Cardiac ventricle fibroblast (primary cell): ENCODE results near the genes CLCN3 and ADAM29.

DNA sequence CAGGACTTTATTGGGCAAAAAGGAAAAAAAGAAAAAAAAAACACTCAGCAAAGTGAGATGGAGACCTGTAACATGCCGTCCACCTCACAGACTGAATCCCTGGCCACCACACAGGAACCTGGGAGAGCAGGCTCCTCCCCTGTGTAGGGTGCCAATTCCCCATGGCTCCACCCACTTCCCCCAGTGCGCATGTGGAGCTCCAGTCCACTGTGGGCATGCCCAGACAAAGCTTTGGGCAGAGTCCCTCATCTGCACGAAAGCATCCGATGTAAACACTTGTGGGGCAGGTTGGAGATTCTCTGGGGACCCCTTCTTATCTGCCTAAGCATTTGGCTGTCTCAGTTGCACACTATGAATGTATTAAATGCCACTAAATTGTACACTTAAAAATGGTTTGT, 23.7 kb upstream of the CBR4 start:
- RAMPAGE, long total RNA: no peak

DNA sequence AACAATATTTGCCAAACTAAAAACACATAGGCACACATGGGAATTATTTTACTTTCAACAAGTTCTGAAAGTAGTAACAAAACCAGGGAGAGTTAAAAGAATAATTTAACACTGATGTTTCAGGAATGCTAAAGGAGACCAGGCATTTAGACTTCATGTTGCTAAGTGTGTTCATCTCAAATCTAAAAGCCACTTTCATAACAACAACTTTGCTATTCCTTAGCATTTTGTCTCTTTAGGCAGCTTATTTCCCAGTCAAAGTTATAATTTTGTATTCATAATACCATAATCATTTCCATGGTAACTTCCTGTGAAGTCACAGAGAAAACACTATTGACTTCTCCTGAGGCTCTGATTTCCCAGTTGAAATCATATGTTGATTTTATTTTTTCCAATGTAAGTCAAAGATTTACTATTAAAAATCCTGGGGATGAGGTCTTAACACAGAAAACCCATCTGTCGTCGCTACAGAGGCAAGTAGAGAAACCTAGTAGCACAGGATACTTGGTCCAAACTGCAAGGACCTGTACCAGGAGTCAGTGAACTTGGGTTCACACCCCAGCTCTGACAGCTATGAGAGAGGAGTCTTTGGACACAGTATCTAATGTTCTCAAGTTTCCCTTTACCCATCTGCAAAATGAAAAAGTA, 69.2 kb downstream of the SH3RF1 start:
- RAMPAGE, long total RNA: no peak

DNA sequence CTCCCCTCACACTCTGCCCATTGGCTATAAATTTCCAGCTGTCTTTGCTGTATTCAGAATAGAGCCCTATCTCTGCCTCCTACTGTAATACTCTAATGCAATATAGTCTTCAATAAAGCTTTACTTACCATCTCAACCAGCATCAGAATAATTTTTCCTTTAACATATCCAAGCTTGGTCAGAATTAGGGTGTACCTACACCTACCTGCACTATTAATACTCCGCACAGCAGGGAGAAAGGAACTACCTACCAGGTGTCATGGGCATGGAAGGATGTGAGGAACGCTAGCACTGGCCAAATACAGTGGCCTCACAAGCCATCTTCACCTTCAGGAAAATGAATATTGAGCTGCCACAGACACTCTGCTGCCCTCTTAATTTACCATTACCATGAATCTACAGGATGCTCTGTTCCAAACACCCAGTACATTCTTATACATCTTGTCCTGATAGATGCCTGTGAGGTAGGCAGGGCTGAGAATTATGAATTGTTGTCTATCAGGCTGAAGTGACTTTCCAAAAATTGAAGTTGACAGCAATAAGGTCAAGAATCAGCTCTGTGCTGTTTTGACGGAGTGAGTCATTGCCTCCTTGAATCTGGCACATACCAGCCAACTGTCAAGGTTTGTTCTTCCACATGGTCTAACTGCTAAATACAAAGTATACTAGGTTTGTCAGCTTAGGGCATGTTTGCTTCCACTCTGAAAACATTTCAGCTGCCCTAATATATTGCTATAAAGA, 32.5 kb downstream of the SH3RF1 start:
- RAMPAGE, long total RNA: no peak

DNA sequence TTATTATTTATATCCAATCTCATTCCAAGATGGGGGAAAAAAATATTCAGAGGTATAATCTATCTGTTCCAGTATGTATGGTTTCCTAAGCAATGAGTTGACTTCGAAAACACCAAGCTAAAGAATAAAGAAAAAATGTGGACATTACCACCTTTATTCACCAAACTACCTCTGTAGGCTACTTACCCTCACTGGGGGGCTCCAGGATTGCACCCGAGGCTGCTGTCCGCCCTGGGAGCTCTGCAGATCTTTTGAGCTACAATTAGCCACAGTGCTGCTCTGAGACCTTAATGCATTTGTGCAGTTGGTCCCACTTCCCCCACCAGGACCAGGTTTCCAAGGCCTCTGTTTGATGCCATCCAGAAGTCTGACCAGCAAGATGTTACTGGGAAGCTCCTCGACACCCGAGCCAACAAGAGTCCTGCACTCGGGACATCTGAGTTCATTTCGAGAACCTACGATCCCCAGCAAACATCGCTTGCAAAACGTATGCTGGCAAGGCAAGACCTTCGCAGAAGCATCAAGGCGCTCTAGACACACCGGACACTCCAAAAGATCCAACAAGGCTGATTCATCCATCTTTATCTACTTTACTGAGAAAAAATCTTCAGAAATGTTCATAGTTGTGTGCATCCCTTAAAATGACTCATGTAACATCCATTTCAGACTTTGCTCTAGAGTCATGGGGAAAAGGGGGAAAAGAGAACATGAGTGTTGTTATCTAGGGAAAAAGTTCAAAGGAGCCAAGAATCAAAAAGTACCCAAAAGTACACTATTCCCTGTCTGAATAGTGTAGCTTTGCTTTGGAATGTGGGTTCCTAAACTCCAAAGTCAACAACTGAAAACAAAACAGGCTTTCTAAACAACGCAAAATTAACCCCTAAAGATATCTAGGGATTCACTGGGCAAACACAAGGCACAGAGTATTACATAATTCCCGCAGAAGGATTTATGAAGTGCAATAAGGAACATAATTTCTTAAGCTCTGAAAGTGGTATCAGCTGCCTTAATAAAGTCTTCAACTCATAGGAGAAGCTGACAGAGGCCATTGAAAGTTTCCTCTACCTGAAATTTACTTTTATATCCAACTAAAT, 1.8 kb downstream of the SH3RF1 start:
- RAMPAGE, long total RNA: no peak

DNA sequence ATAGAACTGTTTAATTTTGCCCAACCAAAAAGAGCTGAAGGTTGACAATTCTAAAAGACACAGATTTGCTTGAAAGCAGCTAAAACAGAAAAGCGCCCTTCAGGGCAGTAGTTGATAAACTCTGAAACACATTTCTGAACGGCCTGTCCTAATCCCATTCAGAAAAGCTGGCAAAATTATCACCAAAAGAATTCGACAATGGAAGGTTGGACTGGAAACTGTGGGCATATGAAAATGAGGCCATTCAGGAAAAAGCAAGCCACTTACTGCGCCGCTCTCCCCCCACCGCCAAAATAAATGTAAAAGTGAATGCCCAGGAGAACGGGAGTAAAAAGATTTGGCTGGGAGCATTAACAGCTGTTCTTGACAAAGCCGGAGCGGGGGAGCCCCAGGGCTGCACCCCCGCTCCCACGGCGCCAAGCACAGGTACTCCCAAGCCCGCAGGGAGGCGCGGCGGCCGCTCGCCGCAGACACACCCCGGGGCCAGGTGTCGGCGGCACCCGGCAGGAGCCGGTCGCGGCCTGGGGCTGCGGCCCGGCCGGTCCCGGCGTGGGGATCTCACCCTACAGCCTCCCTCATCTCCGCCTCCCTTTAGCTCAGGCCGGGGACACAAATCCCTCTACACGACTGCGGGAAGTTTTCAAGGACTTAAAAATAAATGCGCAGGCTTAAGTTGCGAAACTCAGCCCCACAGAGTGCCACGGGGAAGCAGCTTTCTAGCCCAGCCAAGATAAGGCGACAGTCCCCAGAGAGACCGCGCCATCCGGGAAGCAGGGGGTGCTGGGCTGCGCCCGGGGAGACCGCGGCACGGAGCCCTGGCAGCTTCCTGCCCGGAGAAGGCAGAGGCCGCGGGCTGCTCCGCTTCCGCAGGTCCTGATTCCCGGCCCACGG, 677 bp downstream of the SH3RF1 start:
- RAMPAGE, long total RNA: no peak

- RAMPAGE, long total RNA: no peak
Measured at GRCh38 chr4:169307740-169308053, 36.9 kb upstream of the SH3RF1 start.

GRCh38 chr4:169348535-169348844, 77.7 kb upstream of the SH3RF1 start:
- RAMPAGE, long total RNA: no peak

- RAMPAGE, long total RNA: no peak
Measured at GRCh38 chr4:169499178-169499918, 113.0 kb downstream of the NEK1 start.

DNA sequence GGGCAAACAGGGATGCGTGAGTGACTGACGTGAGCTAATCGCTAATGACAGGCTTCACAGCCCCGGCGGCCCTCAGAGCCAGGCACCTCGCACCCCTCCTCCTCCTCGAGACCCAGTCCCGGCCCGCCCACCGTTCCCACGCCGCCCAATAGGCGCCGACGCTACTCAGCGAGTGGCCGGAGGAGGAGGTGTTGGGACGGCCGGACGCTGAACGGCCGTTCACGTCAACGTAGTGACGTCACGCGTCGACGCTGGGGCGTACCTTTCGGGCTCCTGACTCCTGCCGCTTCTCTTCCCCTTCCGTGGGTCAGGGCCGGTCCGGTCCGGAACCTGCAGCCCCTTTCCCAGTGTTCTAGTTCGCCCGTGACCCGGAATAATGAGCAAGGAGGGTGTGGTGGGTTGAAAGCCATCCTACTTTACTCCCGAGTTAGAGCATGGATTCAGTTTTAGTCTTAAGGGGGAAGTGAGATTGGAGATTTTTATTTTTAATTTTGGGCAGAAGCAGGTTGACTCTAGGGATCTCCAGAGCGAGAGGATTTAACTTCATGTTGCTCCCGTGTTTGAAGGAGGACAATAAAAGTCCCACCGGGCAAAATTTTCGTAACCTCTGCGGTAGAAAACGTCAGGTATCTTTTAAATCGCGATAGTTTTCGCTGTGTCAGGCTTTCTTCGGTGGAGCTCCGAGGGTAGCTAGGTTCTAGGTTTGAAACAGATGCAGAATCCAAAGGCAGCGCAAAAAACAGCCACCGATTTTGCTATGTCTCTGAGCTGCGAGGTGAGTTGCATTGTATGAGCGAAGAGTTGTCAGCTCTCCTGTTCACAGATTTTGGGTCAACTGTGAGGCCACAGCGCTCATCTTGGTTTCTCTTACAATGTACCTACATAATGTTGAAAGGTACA, at the start of gene CLCN3:
CLCN3 (plus strand) TSS at position 290 of the 900 bp plus-strand sequence.
- RAMPAGE, long total RNA: start-site peak on the plus strand centred at position 303 of the sequence, 71 bp wide, 54 and 48 reads in 2 replicates

GRCh38 chr4:170026747-170027740, 849 bp upstream of the MFAP3L start:
- RAMPAGE, long total RNA: no peak

- RAMPAGE, long total RNA: no peak
Measured at GRCh38 chr4:170088649-170089124, 1.1 kb downstream of the AADAT start.

DNA sequence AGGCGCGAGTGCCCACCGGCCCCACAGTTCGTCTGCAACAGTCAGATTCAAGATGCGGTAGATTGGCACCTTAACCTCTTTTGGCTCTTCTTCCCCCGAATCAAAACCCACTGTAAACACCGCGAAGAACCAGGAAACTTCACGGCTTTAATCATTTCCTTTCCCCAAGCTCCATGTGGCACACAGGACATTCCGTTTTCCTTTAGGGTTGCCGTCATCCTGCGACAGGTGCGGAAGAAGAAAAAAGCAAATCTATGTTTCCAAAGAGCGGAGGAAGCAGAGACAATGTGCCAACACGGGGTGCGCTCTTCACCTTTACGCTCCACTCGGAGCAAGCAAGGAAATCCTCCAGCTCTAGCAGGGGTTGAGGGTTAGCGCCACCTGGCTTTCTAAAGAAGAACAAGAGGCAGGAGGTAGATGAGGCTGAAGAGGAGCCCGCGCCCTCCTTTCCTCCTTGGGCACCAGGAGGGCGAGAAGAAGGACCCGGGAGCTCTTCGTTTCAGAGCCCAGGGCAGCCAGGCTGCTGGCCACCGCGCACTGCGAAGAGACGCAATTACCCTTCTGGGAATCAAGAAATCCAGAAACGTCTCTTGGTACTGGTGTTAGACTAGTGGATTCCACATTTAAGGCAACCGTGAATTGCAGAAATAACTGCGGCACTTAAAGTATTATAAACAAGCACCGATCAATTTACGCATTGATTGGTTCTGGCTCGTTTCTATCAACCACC, 35.7 kb downstream of the HAND2 start:
- RAMPAGE, long total RNA: no peak

DNA sequence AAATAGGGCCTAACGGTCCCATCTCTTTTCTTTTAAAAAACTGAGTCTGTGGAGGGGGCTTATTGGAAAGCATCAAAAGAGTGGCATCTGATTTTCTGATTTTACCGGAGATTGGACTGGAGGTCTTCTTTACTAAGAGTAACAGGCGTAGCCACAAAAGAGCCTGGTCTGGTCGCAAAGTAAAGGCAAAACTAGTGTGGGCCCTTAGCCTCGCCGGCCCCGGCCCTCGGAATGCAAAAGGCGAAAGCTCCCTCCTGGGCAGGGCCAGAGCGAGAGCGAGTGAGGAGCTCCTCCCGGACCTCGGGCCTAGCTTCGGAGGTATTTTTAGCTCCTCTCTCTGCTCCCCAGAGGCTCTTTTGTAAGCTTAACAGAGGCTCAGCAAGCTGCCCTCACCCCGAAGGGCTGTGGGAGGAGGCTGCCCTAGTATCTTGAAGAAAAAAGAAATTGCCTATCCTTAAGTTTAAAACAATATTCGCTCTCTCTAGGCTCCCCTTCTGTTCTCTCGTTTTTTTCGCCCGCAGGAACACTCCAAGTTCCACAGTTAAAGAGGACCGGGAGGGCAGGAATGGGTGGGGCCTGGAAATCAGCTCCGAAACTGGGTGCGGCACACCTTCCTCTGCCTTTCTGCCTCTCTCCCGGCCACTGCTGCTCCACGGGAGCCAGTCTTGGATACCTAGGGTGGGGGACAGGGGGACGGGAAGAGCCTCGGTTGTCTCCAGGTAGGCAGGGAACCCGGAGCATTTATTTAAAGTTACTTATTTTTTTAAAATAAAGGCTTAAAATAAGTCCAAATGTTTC, 12.2 kb downstream of the HAND2 start:
- RAMPAGE, long total RNA: no peak

DNA sequence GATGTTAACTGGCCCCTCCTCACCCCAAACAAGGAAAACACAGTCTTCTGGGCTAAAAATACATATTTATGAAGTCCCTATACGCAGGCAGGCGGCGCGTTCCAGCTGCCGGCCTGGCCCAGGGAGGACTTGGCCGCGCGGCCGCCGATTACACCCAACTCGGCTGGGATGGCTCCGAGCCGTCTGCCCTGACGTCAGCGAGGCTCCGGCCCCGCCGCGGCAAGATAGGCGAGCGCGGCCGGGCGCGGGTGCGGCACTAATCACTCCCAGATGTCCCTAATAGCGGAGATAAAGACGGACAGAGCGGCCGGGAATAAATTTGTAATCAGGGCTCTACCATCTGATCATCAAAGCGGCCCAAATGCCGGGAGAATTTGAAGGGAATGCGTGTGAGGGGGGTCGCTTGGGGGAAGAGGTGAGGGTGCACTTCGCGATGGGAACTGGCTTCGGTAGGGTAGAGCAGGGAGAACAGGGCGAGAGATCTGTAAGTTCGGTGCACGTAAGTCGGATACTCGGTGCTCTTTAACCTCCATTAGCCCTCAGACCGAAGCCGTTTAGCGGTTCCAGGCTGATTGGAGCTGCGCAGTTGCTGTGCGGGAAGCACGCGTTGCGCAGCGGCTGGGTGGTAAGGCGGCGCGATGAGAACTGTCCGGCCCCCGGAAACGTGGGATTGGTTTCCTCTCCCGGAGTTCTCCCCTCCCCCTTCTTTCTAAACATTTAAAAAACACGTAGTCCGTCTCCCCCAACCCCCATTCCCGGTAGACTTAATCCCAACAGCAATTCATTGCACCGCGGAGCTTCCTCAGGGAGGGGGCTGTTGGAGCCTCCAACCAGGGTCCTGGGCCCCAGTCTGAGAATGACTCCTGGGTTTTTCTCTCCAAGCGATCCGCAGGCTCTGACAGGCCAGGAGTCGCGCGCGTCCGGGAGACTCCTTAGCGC, 7.6 kb downstream of the HAND2 start:
- RAMPAGE, long total RNA: no peak

GRCh38 chr4:173536720-173537176, 6.7 kb upstream of the HAND2 start:
- RAMPAGE, long total RNA: no peak

DNA sequence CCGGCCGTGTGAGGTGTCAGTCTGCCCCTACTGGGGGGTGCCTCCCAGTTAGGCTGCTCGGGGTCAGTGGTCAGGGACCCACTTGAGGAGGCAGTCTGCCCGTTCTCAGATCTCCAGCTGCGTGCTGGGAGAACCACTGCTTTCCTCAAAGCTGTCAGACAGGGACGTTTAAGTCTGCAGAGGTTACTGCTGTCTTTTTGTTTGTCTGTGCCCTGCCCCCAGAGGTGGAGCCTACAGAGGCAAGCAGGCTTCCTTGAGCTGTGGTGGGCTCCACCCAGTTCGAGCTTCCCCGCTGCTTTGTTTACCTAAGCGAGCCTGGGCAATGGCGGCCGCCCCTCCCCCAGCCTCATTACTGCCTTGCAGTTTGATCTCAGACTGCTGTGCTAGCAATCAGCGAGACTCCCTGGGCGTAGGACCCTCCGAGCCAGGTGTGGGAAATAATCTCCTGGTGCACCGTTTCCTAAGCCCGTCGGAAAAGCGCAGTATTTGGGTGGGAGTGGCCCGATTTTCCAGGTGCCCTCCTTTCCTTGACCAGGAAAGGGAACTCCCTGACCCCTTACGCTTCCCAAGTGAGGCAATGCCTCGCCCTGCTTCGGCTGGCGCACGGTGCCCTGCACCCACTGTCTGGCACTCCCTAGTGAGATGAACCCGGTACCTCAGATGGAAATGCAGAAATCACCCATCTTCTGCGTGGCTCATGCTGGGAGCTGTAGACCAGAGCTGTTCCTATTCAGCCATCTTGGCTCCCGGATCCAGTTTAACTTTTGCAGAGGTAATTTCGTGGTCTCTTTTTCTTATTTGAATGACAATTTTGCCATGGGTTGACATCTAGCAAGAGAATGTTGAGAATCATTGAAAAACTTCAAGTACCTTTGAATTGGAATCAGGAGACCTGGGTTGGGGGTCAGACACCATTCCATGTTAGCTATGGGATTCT, 78.7 kb upstream of the HAND2 start:
- RAMPAGE, long total RNA: no peak

- RAMPAGE, long total RNA: no peak
Measured at GRCh38 chr4:174216879-174218131, 66.2 kb downstream of the FBXO8 start.

DNA sequence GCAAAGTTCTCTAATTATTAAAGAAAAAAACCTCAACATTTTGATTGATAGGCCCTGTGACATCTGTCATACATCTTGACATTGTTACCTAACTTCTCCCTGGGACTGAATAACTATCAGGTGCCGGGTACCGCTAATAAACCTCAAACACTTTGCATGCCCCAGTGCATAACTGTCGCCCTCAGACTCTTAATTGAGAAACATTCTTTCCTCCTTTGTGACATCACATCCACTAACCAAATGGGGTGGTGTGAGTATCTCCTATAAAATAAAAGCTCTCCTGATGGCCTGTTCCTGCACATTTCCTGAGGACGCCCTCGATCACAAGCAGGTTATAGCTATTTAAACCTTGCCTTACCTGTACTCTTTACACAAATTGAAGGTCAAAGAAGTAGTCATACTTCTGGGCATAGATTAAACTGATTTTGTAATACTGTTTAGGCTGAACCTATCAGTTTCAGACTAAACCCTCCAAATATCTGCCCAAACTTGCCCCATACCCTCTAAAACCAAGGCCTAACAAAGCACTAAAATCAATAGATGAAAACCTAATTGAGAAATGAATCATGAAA, at the start of gene ADAM29:
ADAM29 (plus strand) TSS at position 218 of the 572 bp plus-strand sequence.
- RAMPAGE, long total RNA: no peak

- RAMPAGE, long total RNA: no peak
Measured at GRCh38 chr4:175770974-175771466, 41.0 kb downstream of the GPM6A start.

GRCh38 chr4:175998851-175999749, 66.5 kb upstream of the WDR17 start:
- RAMPAGE, long total RNA: no peak